SK-N-MC (cell line): Measurements from ENCODE around the gene B3GALNT2.

- RRBS = 100% methylated on average over 2 of the region's 11 CpGs
These were observed 49.4 kb upstream of the IRF2BP2 start for GRCh38 chr1:234659288-234659908.

- RRBS = no CpG with 5 or more reads among the region's 4 CpGs
These were observed 86.0 kb upstream of the IRF2BP2 start for GRCh38 chr1:234696025-234696258.

DNA sequence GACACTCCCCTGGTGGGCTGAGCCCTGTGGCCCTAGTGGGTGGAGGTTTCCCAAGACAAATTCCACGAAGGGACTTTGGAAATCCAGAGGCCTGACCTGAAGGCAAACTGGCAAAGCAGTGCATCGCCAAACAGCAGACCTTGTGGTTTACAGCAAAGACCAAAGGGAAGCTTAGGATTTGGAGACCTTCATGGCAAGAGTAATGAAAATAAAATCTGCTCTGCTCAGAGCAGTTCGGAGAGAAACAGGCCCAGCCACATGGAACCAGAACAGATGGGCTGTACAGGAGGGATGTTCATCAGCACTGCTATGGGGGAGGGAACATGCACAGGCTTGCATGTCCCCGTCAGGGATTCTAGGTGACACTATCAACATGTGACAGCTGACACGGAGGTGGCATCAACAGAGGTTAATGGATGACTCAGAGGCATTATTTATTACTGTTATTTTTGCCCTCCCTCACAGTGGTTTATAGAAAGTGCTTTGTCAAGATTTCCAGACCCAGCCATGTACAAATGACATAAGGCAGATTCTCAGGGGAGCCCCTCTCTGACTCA, 90.1 kb upstream of the IRF2BP2 start:
- RRBS = no CpG with 5 or more reads among the region's 5 CpGs

- RRBS = no CpG with 5 or more reads among the region's 6 CpGs
These were observed 253.5 kb upstream of the IRF2BP2 start for GRCh38 chr1:234863462-234863959.

GRCh38 chr1:234869533-234870223, 259.0 kb downstream of the TOMM20 start:
- RRBS = no CpG with 5 or more reads among the region's 13 CpGs

DNA sequence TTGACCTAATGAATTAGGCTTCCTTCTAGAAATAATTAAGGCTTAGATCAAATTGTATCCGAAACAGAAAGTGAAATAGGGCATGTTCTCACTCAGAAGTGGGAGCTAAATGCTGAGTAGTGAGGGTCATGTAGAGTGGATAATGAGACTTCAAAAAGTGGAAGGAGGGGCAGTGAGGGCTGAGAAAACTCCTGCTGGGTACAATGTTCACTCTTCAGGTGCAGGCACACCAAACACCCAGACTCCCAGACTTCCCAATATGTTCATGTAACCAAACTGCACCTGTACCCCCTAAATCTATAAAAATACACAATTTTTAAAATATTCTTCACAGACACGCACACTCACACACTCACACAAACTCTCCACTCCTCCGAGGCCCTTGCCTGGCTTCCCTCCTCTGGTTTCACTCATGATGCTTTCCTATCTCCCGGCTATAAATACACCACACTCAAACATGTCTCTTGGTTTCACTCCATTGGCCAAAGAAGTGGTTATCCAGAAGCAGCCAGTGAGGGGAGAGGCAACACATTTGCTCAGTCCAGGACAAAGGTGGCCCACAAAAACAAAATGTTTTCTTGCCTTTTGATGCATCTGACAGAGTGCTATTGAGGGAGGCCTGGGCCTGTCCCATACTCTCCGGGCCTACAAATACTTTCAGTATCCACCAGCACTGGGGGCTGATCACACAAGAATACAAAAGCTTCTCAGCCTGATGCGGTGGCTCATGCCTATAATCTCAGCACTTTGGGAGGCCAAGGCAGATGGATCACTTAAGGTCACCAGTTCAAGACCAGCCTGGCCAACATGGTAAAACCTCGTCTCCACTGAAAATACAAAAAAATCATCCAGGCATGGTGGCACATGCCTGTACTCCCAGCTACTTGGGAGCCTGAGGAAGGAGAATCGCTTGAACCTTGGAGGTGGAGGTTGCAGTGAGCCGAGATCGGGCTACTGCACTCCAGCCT, 249.1 kb downstream of the TOMM20 start:
- RRBS = no CpG with 5 or more reads among the region's 10 CpGs

DNA sequence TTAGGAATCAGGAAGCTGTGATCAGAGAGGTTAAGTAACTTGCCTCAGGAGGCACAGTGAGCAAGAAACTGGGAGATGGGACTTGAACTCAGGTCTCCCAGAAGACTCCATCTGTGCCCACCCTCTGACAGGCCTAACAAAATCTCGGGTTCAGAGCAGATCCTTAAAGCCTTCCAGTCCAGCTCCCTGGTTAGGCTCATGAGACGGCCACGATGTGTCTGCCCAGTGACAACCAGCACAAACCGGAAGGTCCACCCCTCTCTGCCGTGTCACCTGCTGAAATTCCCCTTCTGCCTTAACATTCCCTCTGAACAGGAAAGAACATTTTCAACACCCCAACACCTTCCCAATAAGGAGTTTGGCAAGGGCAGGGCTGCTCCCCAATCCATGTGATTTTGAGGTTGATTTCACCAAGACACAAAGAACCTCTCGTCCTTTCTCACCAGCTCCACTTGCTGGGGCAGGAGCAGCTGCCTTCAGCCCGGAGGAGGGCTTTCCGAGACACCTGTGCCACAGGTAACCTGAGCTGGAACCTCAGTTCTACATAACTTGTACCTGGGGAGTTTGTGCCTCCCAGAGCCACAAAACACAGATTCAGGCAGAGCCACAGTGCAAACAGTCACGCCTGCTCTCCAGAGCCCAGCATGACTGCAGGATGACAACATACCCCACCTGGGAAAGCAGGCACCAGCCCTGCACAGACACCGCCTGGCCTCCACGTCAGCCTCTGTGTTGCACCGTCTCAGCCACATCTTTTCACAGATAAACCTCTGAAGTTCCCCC, 229.9 kb downstream of the TOMM20 start:
- RRBS = no CpG with 5 or more reads among the region's 12 CpGs

GRCh38 chr1:234921563-234922146, 207.0 kb downstream of the TOMM20 start:
- RRBS = no CpG with 5 or more reads among the region's 8 CpGs

DNA sequence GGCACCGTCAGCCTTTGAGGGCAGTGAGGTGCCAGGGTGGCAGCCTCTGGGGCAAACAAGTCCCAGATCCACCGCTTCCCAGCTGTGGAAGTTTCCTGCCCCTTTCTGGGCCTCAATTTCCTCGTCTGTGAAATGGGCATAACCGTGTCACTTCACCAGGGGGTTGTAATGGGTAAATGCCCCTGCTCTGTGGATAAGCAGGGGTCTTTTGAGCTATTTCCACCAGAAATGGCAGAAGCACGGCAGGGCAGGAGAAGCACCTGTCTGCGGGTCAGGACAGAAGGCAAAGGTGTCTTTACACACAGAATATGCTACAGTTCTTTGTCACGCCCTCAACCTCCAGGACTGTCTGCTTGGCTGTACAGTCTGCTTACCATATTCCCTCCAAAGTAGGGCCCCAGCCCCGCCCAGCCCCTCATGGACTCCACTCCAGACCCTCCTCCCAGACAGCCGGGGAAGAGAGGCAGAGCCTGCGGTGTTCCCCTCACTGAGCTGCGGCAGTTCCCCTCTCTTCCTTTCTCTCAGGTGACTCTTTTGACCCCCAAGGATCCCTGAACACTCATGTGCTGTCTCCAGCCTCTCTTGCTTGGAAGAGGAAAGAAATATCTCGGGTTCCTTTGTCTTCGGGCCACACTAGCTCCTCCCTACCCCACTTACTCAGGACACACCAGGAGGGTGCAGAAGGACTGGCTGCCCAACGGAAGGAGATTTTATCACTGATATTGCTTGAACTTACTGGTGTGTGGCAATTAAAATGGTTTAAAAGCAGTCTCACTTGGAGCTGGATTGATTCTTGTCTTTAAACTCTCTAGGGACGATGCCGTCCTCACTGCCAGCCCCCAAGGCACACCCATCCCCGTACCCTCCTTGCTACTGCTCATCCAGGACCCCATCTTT, 169.9 kb downstream of the TOMM20 start:
- RRBS = no CpG with 5 or more reads among the region's 17 CpGs

- RRBS = no CpG with 5 or more reads among the region's 20 CpGs
These were observed 156.2 kb downstream of the TOMM20 start for GRCh38 chr1:234972198-234973129.

- RRBS = no CpG with 5 or more reads among the region's 3 CpGs
These were observed 148.3 kb downstream of the TOMM20 start for GRCh38 chr1:234980413-234980699.

GRCh38 chr1:235107787-235108911, 20.5 kb downstream of the TOMM20 start:
- RRBS = no CpG with 5 or more reads among the region's 12 CpGs

DNA sequence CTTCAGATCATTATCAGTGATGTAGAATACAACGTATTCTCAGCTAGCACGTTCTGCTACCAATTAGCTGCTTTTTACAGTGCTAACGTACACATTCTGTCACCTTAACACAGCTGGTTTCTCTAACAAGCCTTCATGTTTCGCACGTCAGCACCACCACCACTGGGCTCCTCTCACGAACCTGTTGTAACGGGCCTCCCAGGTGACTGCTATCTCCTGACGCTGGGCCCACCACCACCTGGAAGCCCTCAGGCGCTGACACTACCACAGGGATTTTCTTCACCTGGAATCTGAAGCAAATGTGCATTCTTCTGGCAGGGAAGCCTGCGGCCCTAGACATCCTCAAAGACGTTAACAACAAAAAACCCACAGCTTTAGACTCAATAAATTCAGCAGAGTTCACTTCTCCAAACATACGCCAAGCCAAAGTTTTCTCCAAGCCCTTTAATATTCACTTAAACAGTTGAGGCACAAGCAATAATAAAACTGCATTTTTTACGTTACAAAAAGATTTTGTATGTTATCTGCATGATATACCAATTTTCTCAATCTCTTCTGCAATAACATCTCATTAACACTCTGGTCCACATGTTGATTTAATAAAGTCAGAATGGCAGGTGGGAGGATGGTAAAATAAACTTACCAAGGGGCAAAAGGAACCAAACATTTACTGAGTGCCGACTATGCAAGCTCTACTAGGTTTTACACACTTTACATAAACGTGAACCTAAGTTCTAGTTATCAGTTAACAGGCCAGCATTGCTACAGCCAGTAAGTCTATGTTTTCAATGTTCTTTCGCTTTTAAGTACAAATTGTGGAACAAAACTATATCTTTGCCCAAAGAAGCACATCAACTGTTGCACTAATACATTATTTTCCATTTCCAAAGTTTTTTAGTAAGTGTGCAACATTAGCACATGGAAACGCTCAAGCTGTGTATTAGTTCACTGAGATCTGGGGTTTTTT, 19.4 kb downstream of the TOMM20 start:
- RRBS = no CpG with 5 or more reads among the region's 17 CpGs

GRCh38 chr1:235265903-235266400, 62.0 kb downstream of the ARID4B start:
- RRBS = no CpG with 5 or more reads among the region's 4 CpGs

DNA sequence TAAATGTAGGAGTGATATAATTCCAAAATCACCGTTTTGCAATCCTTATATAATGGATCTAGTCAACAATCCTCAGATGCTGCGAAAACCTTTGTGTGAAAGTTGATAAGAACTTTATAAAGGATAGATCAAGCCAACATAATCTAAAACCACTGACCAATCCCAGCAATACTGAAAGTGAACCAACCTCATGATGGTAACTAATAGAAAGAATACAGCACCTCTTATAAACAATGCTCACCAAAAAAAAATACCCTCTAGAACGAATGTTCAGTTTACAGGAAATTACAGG, 30.6 kb downstream of the ARID4B start:
- RRBS = no CpG with 5 or more reads among the region's 3 CpGs

- RRBS = no CpG with 5 or more reads among the region's 7 CpGs
These were observed 17.4 kb downstream of the ARID4B start for GRCh38 chr1:235310421-235311051.

- RRBS = no CpG with 5 or more reads among the region's 10 CpGs
These were observed 7.4 kb downstream of the ARID4B start for GRCh38 chr1:235320126-235321443.

GRCh38 chr1:235423189-235423679, 56.0 kb downstream of the TBCE start:
- RRBS = no CpG with 5 or more reads among the region's 14 CpGs

- RRBS = 2% methylated on average over 30 of the region's 87 CpGs
These were observed at the start of gene B3GALNT2 for GRCh38 chr1:235503727-235504521. Gene B3GALNT2, minus strand, starts transcription at chr1:235504452.